Endodermal cell (in vitro differentiated cells): ENCODE results near the genes DHCR24, PCSK9 and USP24.

DNA sequence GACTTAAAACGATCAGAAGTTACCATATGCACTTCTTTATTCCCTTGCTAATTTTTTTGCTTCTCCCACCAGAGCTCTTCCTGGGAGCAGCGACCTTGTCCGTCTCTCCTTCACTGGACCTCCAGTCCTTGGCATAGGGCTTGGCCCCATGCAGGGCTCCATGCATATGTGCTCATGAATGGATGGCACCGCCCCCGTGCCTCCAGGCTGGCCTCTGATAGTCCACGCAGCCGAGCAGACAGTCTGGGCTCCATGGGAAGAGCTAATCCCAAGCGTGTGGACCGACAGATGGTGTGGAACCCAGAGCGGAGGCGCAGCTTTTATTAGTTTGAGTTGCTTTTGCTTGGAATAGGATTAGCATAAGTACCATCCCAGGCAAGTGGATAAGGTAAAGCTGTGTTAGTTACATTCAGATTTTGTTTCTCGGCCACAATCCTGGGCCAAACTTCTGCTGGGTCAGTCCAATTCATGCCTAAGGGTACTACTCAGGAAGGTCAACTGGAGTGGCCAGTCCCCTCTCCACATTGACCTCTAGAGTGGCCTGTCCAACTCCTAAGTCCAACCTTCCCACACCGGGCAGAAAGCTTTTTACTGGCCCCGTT is 41.7 kb downstream of the CDCP2 start:
- PRO-cap = no peak

DNA sequence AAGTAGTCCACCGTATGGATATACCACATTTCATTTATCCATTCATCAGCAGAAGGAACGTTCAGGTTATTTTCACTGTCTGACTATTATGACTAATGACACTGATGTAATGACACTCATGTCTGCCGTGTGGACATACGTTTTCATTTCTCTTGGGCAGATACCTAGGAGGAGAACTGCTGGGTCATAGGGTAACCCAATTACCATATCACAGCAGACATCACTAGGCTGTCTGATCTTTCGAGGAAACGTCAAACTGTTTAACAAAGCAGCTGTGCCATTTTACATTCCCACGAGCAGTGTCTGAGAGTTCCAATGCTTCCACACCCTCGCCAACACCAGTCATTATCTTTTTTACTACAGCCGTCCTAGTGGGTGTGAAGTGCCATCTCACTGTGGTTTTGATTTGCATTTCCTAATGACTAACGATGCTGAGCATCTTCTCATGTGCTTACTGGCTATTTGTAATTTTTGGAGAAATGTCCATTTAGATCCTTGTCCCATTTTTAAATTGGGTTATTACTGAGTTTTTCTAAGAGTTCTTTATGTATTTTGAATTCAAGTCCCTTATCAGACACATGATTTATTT is 31.0 kb downstream of the MRPL37 start:
- PRO-cap = no peak

GRCh38 chr1:54281759-54282429 is 81.9 kb downstream of the MRPL37 start:
- PRO-cap = no peak

DNA sequence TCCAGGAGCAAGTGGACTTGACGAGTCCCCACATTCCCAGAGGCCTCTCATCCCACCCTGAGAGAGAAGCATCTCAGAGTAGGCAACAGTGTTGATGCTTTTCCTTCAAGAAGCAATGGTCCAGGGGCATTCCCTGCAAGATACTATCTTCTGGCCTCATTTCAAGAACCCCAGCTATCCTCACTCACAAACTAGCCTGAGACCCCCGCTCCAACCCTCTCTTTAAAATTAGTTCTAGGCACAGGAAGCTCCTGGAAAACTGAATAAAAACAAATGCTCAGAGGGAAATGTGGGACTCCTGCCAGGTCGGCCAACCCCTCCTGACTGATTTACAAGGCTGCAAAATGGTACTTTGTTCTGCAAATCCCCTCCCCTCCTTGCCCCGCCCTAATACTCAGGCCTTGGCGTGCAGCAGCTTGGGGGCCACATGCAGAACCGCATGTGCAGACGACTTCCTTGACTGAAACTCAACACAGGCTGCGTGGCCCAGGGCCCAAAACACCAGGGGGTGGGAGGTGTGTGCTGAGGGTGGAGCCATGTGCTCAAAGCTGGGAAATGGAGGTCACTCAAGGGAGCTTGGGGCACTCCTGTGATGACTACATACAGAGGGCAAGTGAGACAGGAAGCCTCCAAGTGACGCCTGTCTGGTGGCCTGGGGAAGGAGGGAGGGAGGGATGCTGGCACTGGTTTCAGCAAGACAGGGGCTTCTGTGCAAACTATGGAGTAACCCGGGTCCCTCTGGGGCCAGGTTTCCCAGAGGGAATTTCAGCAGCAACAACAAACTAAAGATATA is 87.1 kb downstream of the MRPL37 start:
- PRO-cap = no peak

DNA sequence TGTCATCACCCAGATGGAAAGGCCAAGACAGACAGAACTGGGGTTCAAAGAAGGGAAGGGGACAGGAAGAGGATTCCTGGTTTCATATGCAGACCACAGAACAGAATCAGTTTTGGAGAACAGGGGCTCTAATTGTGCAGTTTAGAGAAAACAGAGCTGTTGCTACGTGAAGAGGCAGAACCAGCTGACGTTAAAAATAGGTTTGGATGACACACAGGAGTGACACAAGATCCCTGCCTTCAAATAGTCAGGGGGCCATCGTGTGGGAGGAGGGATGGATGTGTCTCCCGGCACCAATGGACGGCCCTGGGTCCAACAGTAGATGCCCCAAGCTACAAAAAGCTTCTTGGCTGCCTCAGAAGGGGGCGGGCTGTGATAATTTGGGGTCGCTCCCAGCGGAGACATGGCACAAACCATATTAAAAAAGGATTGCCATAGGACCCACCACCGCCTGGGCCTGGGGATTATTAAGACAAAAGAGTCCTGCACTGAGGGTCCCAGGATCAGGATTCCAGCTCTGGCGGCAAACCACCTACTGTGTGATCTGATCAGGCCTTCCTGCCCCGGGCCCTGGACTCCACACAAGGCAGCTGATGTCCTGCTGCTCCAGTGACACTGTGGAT is 87.9 kb downstream of the MRPL37 start:
- PRO-cap = no peak

- PRO-cap = no peak
Observed at GRCh38 chr1:54289903-54290459, 90.0 kb downstream of the MRPL37 start.

DNA sequence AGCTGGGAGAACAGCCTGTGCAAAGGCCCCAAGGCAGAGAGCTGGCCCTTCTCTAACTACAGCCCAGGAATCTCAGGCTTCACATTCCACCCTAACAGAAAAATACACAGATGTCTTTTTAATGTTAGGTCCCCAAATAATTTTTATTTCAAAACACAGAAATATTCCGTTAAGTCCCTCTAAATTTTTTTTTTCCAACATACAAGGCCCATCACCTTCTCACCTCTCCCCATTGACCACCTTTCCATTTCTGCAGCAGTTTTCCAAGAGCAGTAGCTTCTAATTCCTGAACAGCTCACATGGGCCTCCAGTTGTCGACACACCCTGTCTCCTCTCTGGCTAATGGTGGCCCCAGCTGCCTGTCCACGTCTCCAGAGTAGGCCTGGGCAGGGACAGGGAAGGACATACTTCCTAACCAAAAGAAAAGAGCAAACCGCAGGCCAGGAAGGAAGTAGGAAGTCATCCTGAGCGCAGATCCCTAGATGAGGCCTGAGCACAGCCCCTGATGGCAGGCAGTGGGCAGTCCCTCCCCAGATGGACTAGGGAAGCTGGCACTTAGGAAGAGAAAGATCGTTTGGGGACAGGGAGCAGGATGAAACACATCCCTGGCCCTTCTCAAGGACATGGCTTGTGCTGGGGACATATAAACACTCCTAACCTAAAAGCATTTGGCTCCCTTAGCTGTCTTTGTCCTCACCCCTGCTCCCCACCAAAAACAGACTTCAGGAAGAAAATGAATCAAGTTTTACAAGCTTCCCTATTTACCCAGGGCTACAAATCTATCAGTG is 163.2 kb upstream of the ACOT11 start:
- PRO-cap = no peak

DNA sequence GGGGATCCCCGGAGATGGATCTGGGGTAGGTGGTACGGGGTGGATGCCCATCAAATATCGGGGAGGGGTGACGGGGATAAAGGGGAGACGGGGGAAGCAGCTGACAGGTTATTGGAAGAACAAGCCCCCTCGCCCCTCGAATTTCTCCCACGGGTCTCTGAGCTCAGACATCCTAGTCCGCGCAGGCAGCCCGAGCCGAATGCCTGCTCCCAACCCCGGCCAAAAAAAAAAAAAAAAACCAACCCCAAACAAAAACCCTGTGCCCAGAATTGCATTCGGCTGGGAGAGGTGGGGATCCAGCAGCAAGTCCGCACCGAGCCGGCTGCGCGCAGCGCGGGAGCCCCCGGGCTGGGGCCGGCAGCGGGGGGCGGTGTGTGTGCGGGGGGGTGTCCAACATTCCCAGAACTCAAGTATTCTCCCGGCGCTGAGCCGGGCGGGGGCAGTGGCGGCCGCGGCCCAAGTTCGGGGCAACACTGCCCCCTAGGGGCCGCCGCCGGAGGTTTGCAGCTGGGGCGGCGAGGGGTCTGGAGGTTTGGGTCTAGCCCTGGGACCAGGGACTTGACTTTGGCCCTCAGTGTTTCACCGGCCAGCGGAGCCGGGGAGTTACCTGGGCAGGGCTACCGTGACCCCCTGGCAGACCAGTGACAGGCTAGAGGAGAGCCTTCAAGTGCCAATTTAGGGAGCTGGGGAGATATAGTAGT is 58.8 kb upstream of the ACOT11 start:
- PRO-cap = bidirectional peak, plus-strand start at position 274 of the sequence, minus-strand start at position 201 of the sequence; bidirectional peak, plus-strand start at position 413 of the sequence, minus-strand start at position 412 of the sequence

GRCh38 chr1:54514136-54514579 is 33.9 kb upstream of the ACOT11 start:
- PRO-cap = no peak

DNA sequence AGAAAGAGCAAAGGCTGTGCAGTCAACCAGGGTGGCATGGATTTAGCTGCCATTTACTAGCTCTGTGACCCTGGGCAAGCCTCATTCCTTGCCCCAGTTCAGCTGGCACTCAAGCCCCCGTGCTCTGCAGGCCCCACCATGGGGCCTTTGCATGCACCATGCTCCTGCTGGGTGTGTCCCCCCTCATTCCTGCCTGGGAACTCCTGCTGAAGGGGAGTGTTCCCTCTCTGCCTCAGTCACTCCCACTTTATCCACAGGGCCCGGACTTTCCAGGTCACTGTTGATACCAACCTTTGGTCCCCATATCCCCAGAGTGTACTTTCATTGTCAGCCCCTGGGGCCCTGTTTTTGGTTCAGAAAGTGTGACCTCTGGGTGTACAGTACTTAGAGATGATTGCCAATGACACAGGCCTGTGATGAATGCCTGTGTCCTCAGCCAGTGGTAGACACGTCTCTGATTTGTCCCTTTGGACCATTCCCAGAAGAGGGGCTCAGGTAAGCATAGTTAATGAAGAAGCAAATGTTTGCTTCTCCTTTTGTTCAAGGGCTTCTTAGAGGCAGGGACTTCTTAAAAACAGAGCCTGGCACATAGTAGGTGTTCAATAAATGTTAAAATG is 2.9 kb downstream of the TTC22 start:
- PRO-cap = no peak

DNA sequence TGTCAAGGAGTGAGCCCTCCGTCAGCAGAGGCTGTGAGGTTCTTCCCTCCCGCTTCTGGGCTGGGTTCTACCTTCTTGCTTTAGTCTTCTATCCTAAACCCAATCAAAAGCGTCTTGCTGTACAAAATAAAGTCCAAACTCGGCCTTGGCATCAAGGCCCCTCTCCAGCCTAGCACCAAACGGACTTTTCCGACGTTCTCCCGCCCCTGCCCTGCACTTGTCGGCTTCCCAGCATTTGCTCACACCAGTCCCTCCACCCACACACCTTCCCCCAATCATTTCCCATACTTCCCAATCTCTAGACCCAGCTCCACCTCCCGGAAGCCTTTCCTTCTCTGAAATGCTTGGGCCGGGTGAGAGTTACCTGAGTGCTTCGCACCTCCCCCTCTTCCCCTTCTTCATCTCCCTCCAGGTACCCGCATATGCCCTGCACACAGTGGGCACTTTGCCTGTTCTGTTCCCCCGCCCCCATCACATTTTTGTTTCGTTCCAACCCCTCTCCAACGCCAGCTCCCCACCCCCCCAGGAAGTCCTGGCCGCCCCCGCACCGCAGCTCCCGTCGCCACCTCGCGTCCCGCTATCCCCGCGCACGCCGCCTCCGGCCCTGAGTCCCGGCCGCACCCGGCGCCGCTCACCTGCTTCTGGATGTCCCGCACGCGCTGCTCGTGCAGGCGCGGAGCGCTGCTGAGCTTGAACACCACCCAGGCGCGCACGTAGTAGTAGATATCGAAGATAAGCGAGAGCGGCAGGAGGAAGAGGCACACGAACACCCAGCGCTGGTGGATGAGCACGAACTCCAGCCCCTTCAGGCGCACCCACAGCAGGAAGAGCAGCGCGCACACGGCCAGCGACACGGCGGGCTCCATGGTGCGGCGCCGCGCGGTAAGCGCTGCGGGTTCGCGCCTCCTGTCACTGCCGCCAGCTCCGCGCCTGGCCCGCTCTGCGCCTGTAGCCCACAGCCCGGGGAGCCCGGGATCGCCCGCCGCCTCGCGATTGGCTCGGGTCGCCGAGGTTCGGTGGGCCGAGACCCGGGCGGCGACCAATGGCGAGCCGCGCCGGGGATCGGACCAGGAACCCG is at the start of gene DHCR24:
Gene DHCR24 (minus strand): TSS at position 942 of the 1,078 bp plus-strand sequence.
- PRO-cap = bidirectional peak, plus-strand start outside the sequence, minus-strand start at position 942 of the sequence

DNA sequence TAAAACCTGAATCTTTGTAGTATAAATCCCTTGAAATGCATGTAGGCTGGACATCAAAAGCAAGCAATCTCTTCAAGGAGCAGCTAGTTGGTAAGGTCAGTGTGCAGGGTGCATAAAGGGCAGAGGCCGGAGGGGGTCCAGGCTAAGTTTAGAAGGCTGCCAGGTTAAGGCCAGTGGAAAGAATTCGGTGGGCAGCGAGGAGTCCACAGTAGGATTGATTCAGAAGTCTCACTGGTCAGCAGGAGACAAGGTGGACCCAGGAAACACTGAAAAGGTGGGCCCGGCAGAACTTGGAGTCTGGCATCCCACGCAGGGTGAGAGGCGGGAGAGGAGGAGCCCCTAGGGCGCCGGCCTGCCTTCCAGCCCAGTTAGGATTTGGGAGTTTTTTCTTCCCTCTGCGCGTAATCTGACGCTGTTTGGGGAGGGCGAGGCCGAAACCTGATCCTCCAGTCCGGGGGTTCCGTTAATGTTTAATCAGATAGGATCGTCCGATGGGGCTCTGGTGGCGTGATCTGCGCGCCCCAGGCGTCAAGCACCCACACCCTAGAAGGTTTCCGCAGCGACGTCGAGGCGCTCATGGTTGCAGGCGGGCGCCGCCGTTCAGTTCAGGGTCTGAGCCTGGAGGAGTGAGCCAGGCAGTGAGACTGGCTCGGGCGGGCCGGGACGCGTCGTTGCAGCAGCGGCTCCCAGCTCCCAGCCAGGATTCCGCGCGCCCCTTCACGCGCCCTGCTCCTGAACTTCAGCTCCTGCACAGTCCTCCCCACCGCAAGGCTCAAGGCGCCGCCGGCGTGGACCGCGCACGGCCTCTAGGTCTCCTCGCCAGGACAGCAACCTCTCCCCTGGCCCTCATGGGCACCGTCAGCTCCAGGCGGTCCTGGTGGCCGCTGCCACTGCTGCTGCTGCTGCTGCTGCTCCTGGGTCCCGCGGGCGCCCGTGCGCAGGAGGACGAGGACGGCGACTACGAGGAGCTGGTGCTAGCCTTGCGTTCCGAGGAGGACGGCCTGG is at the start of gene PCSK9:
Gene PCSK9 (plus strand): TSS at position 559 of the 1,005 bp plus-strand sequence.
- PRO-cap = bidirectional peak, plus-strand start at position 603 of the sequence, minus-strand start at position 377 of the sequence

DNA sequence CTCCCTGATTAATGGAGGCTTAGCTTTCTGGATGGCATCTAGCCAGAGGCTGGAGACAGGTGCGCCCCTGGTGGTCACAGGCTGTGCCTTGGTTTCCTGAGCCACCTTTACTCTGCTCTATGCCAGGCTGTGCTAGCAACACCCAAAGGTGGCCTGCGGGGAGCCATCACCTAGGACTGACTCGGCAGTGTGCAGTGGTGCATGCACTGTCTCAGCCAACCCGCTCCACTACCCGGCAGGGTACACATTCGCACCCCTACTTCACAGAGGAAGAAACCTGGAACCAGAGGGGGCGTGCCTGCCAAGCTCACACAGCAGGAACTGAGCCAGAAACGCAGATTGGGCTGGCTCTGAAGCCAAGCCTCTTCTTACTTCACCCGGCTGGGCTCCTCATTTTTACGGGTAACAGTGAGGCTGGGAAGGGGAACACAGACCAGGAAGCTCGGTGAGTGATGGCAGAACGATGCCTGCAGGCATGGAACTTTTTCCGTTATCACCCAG is 24.8 kb downstream of the PCSK9 start:
- PRO-cap = no peak

DNA sequence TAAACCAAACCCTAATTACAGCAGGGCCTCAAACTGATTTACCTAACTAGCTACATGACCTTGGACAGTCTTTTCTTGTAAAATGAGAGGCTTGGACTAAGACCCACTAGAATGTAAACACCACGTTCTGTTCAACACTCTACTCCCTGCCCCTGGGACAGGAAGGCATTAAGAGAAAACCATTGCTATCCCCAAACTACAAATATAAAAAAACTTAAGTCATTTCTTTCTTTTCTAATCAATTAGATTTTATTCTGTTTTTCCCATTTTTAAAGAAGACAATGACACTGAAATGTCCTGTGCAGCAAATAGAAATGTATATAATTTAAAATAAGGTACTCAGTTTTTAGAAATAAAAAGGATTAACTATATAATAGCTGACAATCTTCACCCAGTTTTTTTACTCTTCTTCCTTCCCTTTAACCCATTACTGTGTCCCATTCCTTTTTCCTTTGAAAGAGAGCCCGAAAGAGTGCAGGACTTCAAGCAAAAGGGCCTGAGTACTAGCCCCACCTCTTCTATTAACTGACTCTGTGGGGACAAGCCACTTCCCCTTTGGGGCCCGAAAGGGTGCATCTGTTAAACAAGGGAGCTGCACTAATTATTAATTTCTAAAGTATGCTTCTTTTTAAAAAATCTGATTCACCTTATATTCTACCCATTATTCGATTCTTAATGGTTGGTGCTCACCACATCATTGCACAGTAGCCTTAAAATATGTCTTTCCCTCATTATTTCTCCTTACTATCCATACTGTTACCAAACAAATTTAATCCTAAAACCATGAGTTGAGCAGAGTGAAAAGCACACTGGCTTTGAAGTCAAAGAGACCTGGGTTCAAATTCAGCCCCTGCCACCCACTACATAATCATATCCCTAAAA is 3.4 kb downstream of the USP24 start:
- PRO-cap = no peak

- PRO-cap = no peak
Observed at GRCh38 chr1:55214083-55214454, 1.1 kb downstream of the USP24 start.

DNA sequence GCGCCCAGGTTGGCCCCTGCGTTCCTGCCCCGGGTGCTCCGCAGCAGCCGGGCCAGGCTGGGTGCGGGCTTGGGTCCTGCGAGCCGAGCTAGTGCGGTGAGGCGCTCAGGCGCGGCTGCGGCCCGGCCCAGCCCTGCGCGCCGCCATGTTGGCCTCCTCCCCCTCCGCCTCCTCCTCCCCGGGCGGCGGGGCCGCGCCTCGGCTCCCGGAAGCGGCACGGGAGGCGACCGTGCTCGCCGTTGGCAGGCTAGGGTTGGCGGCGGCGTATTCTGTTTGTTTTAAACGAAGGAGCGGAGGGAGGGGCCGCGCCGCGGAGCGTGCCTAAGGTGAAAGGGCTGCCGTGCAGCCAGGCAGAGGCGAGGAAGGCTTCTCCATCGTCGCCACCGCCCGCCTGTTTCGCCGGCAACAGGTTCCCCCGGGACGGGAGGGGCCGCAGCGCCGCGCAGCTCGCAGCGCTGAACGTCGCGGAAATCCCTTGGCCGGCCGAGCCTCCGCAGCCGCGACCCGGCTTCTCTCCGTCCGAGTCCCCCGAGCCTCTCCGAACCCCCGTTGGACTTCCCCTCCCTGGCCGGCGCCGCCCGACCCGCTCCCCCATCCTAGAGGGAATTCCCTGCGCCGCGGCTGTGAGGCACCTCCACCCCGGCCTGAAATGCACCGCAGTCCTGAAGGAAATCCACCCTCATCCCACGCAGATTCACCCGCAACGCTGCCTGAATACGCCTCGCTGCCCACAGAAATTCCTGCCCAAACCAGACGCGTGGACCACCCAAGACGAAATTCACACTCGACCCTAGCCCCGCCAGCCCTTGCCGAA is at the start of gene USP24:
Gene USP24 (minus strand): TSS at position 158 of the 814 bp plus-strand sequence.
- PRO-cap = bidirectional peak, plus-strand start at position 217 of the sequence, minus-strand start at position 166 of the sequence; bidirectional peak, plus-strand start at position 597 of the sequence, minus-strand start at position 398 of the sequence

- PRO-cap = no peak
Observed at GRCh38 chr1:55428993-55429286, 213.8 kb upstream of the USP24 start.

DNA sequence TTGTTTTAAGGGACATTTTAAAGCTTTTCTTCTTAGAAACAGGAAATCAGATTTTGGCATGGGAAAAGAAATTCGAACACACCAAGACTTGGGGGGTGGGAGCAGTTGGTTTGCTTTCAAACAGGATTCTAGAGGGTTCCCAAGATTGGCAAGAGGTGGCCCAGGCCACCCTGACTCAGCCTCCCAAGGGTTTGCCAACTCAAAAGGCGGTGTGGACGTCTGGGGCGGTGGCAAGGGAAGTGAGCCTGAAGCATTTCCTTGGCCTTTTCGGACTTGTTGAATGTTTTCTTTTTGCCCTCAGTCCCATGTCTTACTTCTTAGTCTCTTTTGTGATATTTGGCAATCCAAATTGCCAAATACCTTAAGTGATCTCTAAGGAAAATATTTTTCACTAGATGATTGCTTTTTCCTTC is 374.4 kb upstream of the USP24 start:
- PRO-cap = no peak

GRCh38 chr1:56376487-56377249 is 202.7 kb downstream of the PLPP3 start:
- PRO-cap = unidirectional peak, minus-strand start at chr1:56376836

GRCh38 chr1:56452848-56453929 is 126.2 kb downstream of the PLPP3 start:
- PRO-cap = no peak